HT-29 (cell line): ENCODE measurements around the genes EZR and PNLDC1.

DNA sequence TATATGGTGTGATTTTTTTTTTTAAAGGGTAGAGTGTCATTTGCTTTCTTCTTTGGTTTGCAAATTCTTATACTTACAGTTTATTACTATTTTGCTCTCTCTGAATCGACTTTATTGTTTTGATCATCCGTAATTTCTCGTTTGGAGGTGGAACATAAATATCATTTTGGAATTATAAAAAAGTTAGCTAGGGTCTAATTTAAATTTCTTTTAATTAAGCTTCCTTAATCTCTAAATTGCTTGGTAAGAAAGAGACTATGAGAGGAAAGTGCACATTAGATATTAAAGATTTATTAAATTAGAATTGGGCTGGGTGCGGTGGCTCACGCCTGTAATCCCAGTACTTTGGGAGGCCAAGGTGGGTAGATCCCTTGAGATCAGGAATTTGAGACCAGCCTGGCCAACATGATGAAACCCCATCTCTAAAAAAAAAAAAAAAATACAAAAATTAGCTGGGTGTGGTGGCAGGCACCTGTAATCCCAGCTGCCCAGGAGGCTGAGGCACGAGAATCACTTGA is 559 bp downstream of the SYTL3 start:
- RAMPAGE, long total RNA = no peak

DNA sequence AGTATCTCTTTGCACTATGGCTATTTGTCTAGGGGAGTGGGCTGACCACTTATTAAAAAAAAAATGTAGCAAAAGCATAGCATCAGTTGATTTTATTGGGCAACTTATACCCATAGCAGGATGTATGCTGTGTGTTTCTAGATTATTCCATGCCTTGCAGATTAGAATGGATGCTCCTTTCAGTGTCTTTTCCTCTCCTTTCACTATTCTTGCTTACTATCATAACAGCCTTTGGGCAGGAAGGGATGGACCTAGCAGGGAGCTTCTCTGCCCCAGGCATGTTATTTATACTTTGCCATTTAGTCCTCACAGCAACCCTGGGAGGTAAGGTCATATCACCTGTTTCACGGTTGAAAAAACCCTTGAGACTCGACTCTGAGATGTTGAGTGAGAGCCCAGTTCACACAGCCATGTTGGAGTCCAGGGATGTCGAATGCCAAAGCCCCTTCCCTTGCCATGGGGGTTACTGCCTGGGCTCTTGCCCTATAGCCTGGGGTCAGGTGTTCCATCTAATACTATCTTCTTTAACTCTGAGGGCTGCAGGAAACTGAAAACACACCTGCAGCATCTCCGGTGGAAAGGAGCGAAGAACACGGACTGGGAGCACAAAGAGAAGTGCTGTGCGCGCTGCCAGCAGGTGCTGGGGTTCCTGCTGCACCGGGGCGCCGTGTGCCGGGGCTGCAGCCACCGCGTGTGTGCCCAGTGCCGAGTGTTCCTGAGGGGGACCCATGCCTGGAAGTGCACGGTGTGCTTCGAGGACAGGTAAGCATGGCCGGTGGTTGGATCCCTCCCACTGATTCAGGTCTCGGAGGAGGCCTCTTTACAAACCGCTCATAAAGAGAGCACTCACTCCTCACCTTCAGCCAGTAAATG is 15.2 kb downstream of the SYTL3 start:
- RAMPAGE, long total RNA = no peak

GRCh38 chr6:158674378-158675064 is 24.7 kb downstream of the SYTL3 start:
- RAMPAGE, long total RNA = no peak

DNA sequence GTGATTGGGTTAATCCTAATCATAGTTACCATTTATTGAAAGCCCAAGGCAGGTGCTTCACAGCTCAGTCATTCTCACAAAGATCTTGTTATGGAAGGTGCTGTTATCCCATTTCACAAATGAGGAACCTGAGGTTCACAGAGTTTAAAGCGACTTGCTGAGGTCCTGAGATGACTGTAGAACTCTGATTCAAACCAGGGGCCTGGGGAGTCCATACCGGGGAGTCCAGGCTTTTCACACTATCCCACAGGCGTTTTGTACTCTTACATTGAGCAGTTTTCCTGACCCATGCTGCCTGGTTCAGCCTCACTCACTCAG is 84.4 kb downstream of the EZR start:
- RAMPAGE, long total RNA = no peak

GRCh38 chr6:158737599-158738519 is 81.3 kb downstream of the EZR start:
- RAMPAGE, long total RNA = no peak

GRCh38 chr6:158765127-158765411 is 54.1 kb downstream of the EZR start:
- RAMPAGE, long total RNA = no peak

GRCh38 chr6:158796193-158796993 is 22.8 kb downstream of the EZR start:
- RAMPAGE, long total RNA = no peak

DNA sequence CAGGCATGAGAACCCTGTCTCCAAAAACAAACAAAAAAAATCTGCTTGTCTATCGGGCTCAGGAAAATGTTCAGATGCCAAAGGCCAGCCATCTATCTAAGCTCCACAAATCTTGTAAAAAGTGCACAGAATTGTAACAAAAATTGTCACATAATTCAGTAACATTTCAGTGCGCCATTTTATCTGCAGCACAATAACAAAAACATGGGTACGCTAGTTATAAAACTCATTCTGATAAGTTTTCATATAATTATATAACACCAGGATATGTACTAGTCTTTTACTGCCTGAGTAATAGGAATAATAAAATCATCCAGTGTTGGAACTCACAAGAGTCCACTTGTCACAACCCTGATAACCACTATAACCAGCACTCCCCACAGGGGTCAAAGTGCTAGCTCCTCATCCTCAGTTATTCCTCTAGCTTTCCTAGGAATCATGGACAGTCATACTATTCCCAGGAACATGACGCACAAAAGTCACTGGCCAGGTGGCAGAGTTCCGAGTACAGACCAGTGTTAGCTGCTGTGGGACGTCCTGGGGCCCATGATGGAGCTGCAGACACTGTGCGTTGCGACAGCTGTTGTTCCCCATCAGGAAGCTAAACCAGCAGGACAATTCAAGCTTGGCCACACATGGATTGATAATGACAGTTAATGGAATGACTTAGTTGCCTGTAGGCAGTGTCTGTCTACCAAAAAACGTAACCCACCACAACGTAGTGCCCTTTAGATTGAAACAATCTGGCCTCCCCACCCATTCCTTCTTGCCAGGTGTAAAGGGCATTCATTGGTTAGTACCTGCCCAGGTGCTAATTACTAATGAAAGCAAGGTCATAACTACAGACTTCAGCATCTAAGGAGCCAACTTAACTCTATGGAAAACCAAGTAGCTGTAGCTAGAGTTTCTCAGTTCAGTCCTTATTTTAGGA is 17.5 kb downstream of the EZR start:
- RAMPAGE, long total RNA = no peak

DNA sequence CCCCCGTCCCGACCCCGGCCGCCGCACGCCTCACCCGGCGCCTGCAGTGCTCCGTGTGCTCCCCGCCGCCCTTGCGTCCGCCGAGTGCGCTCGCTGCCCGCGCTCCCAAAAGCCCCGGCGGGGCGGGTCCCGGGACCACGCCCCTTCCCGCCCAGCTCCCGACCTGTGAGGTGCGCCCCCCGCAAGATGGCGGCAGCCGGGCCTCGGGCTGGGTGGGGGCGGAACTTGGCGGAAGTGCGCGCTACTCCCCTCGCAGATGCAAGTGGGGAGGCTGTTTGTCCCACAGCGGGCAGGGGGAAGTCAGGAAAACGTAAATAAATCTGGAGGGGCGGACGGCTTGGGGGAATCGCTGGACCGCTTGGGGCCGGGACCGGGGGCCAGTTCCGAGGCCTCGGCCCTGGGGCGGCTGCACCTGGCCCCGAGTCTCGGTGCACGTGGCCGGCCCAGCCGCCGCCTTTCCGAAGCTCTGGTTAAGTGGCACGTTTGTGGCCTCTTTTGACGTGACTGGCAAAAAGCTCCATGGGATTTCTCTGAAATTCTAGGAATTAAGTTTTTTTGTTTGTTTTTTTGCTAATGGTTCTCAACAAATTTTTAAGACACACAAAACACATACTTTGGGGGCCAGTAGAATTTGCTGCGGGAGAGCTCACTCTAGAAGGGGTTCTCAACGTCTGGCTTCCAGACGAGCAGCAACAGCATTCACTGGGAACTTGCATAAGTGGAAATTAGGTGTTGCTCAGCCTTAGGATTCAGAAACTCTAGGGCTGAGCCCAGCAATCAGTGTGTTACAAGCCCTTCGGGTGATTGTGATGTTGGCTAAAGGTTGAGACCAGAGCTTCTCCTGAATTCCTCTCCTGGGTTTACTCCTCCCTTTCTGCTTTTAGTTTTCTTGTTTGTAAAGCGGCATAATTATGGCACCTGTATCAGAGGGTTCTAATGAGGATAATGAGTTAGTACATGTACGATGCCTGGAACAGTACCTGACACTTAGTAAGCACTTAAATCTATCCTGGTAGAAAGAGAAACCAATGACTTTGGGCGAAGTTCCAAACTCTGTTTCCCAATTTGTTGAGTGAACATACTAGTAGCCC is at the start of gene EZR:
EZR (minus strand) TSS at position 86 of the 1,091 bp plus-strand sequence.
- RAMPAGE, long total RNA = start-site peak on the minus strand centred at position 55 of the sequence, 38 bp wide, 58 and 54 reads in 2 replicates

- RAMPAGE, long total RNA = no peak
Observed at GRCh38 chr6:158868094-158868433, 48.9 kb upstream of the EZR start.

- RAMPAGE, long total RNA = no peak
Observed at GRCh38 chr6:158923808-158924588, 76.0 kb downstream of the RSPH3 start.

- RAMPAGE, long total RNA = no peak
Observed at GRCh38 chr6:159000629-159000966, 596 bp upstream of the RSPH3 start.

GRCh38 chr6:159062972-159063319 is 18.2 kb upstream of the TAGAP start:
- RAMPAGE, long total RNA = no peak

DNA sequence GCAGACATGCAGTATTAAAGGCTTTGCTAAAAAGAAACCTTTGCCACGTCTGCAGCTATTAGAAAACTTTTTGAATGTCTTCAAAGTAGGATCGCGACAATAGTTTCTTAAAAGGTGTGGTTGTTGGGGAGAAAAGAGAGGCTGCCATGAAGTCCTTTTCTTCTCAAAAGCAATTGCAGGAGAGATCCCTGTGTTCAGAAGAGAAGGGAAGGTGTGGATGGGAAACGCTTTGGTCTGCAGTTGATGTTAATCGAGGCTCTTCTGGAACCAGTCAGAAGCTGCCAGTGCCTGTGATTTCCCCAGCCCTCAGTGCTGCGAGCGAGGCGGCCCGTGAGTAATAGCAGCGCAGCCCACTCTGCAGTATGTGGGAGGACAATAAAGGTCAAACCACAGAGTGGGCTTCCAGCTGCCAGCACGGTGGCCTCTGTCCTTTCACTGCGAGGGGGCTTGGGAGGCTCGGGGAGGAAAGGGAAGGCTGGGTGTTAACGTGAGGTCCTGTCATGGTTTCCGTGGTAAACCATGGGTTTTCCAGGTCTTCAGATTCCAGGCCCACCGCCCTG is 32.2 kb upstream of the TAGAP start:
- RAMPAGE, long total RNA = no peak

GRCh38 chr6:159170979-159171504 is 1.8 kb downstream of the FNDC1 start:
- RAMPAGE, long total RNA = no peak

GRCh38 chr6:159490687-159490995 is 202.4 kb downstream of the SOD2 start:
- RAMPAGE, long total RNA = no peak

- RAMPAGE, long total RNA = no peak
Observed at GRCh38 chr6:159800095-159800432, at the start of gene PNLDC1. TSS of gene PNLDC1 (plus strand) at chr6:159800276.

- RAMPAGE, long total RNA = no peak
Observed at GRCh38 chr6:159983004-159983773, 14.3 kb downstream of the IGF2R start.

DNA sequence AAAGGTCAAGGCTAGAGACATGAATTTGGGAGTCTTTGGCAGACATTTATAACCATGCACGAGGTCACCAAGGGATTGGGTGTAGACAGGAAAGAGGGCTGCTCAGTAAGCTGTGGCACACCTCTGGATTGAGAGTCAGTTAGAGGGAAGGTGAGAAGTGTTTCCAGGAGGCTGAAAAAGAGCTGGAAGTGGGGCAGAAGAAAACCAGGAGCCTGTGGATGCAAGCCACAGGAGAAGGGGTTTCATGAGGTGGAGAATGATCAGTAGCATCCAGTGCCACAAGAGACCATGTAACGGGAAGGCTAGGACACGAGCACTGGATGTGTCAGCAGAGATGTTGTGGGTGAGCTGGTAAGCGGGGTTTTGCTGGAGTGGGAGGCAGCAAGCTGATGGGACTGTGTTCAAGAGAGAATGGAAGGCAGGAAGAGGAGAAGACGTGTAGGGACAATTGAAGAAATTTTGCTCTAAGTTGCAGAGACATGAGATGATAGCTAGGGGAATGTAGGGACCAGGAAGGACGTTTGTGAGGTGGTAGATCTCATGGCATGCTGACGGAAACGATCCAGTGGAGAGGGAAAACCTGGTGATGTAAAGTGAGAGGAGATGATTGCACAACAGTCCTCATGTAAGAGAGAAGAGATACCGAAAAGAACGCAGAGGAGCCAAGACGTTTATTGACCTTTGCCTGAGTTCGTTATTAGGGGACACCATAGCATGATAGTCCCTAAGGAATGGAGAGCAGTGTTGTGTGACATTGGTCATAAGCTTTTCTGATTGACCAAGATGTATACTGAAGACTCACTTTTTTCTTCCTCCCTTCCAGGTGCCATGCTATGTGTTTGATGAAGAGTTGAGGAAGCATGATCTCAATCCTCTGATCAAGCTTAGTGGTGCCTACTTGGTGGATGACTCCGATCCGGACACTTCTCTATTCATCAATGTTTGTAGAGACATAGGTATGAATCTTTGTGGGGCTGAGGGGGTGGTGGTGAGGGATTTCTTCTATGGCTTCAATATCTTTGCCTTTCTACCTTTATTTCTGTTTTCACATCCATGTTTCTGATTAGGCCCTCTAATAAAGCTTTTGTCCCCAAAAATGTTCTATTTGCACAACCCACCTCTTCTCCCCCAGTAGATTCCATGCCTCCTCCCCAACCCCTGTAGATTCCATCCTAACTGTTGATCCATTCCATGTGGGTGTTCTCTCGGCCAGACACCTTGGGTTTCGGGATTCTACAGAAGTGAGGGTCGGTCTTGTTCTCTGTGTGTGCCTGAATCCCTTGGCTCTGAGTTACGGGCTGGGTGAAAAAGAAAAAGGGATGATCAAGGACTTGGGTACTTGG is 55.3 kb downstream of the IGF2R start:
- RAMPAGE, long total RNA = no peak

GRCh38 chr6:160040474-160040782 is 71.5 kb downstream of the IGF2R start:
- RAMPAGE, long total RNA = no peak